ENCODE measurements around the gene TGIF2.

GRCh38 chr20:35732463-35733212 is 9.4 kb downstream of the RBM39 start:
- PRO-cap: no peak
- RAMPAGE, long total RNA, 2 experiments: no peak in any of the 2 experiments

DNA sequence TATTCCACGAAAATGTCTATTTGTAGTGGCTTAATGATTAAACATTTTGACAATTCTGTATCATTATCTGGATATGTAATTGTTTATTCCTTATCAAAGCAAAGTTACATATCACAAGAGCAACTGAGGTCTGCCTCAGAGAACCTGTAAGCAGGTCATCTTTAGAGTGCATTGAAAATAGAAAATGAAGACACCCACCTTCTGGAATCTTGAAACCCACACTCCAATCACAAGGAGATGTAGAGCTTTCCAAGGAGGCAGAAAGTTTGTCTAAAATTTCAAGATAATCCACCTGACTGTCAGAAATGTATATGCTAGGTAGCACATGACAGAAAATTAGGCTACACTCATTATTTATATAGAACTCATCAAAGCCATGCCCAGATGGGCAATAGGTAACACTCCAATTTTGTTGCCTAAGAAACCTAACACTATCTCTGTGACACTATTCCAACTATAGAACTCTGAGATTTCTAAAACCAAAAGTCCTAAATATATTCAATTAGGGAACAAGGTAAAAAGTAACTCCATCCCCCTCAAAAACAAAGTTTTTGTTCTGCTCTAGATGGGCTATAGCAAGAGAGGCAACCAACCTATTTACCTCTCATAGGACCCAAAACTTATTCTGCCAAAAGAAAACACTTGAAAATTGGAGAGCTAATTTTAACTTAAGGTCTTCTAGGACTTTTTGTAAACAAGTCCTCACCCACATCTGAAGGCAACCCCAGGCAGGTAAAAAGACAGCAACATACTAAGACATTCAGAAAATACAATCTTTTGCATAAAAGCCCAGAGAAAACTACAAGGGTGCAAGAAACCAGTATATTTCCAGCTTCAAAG is 7.9 kb downstream of the RBM39 start:
- PRO-cap: no peak
- RAMPAGE, long total RNA, 2 experiments: no peak in any of the 2 experiments

DNA sequence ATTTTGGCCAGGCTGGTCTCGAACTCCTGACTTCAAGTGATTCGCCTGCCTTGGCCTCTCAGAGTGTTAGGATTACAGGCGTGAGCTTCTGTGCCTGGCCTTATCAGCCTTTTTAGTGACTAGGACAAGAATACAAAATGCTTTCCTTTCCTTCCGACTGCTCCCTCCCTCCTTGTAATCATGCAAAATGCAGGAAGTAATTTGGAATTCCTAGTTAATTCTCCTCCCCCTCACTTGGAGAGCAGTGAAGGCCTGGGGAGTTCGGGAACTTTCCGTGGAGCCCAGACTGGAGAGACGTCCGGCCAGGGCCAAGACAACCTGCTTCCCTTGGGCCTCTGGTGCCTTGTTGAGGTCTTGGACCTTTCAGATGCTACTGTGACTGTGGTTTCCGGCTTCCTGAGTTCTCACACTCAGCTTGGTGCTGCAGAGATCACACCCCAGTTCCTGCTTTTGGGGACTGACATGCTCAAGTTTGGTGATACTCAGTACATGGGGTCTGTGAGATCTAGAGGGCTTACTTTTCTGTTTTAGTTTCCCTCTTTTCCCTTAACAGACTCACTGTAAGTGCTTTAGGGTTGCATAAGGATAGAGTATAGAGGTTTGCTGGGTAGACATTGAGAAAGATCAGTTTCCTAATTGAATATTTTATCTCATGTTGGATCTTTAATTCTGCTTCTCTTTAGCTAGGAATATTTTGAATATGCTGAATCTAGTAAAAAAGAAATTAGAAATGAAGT is 3.8 kb upstream of the PHF20 start:
- PRO-cap: bidirectional peak, plus-strand start at position 447 of the sequence, minus-strand start at position 390 of the sequence
- RAMPAGE, long total RNA, 2 experiments: no peak in any of the 2 experiments

GRCh38 chr20:35773156-35773940 is 1.5 kb downstream of the PHF20 start:
- PRO-cap: unidirectional peak, minus-strand start at chr20:35773417
- RAMPAGE, long total RNA, 2 experiments: no peak in any of the 2 experiments

GRCh38 chr20:35871302-35871562 is 83.1 kb downstream of the SCAND1 start:
- PRO-cap: no peak
- RAMPAGE, long total RNA, 2 experiments: no peak in any of the 2 experiments

GRCh38 chr20:36048590-36049827 is 80.6 kb downstream of the CNBD2 start:
- PRO-cap: no peak
- RAMPAGE, long total RNA, 2 experiments: no peak in any of the 2 experiments

DNA sequence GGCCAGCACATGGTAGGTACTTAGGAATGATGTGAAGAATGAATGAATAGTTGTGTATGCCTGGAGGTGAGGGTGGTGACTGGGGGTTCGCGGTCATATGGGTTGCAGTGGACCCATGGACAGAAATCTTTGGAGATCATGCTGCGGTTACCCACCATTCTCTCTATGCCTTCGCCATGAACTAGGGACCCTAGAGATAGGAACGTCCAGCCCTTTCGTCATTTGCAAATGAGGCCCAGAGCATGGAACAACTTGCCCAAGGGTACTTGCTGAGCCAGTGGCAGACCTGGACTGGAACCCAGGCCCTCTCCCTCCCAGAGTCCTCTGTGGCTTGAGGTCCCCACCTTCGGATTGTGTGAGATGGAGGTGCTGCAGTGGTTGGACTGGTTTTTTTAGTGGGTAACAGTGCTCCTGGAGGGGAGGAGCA is 1.1 kb upstream of the EPB41L1 start:
- PRO-cap: no peak
- RAMPAGE, long total RNA, 2 experiments: no peak in any of the 2 experiments

GRCh38 chr20:36182285-36182735 is 27.8 kb downstream of the EPB41L1 start:
- PRO-cap: no peak
- RAMPAGE, long total RNA, 2 experiments: no peak in any of the 2 experiments

- PRO-cap: bidirectional peak, plus-strand start at chr20:36463069, minus-strand start at chr20:36462877
- RAMPAGE, long total RNA, 2 experiments: no peak in any of the 2 experiments
These were observed 78.8 kb upstream of the MYL9 start for GRCh38 chr20:36462156-36463330.

- PRO-cap: bidirectional peak, plus-strand start at chr20:36573639, minus-strand start at chr20:36573367
- RAMPAGE, long total RNA, 2 experiments: start-site peak on the plus strand in 1 of 2 experiments, at chr20:36573464-36573685 at its widest, 9 to 12 reads per replicate
These were observed at the start of gene TGIF2 for GRCh38 chr20:36573139-36573960. TGIF2 (plus strand) TSS chr20:36573597.

GRCh38 chr20:36779834-36781027 is 6.7 kb upstream of the DSN1 start:
- PRO-cap: no peak
- RAMPAGE, long total RNA, 2 experiments: no peak in any of the 2 experiments

GRCh38 chr20:36784757-36785516 is 11.4 kb upstream of the DSN1 start:
- PRO-cap: no peak
- RAMPAGE, long total RNA, 2 experiments: no peak in any of the 2 experiments

DNA sequence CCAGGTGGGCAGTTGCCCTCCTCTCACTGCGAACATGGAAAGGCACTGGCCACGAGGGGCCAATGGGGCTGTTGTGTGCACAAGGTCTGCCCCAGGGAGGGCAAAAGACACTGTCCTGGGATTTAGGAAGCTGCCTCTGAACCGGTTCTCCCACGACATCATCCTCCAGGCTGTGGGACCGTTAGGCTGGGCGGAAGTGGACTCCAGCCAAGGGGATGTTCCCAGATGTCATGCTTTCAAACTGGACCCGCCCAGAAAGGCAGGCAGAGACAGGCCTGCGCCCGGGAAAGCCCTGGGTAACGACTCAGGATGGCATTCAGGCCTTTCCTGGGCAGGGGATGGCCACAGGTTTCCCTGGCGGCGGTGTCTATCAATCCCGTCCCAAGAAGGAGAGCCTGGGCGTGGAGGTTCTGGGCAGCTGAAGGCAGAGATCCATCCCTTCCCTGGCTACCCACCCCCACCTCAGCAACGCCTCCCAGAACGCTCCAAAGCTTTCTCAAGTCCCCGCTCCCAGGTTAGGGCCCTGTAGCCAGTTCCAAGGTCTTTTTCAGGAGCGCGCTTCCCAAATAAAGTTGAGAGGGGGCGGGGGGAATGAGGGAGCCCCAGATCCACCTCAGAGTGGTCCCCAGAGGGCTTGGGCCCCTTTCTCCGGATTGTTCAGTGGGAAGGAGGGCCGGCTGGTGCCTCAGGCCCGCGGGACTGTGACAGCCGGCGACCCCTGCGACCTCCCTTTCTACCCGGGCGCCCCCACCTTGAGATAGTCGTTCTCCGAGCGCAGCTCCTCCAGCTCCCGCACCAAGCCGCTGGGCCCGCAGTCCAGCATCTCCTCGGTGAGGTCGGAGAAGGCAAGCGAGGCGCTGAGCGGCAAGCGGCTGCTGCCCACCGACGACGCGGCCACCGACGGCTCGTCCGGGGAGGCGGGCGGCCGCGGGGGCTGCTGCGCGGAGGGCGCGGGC is 1.2 kb downstream of the SOGA1 start:
- PRO-cap: bidirectional peak, plus-strand start at position 328 of the sequence, minus-strand start at position 167 of the sequence
- RAMPAGE, long total RNA, 2 experiments: no peak in any of the 2 experiments

- PRO-cap: no peak
- RAMPAGE, long total RNA, 2 experiments: no peak in any of the 2 experiments
These were observed 21.0 kb downstream of the TLDC2 start for GRCh38 chr20:36896740-36897475.

DNA sequence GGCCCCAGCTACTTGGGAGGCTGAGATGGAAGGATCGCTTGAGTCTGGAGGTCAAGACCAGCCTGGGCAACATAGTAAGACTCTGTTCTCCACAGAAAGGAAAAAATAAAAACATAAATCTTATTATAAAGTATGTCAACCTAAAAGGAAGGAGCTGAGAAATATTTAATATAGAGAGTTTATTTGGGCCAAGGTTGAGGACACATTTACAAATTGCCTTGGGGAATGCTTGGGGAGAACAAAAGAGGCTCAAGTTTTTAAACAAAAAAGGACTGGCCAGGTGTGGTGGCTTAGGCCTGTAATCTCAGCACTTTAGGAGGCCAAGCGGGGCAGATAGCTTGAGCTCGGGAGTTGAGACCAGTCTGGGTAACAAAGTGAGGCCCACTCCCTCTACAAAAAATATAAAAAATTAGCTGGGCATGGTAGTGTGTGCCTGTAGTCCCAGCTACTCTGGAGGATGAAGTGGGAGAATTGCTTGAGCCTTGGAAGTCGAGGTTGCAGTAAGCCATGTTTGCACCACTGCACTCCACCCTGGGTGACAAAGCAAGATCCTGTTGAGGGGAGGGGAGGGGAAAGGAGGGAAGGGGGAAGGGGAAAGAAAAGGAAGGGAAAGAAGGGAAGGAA is 27.7 kb downstream of the SAMHD1 start:
- PRO-cap: no peak
- RAMPAGE, long total RNA, 2 experiments: no peak in any of the 2 experiments

GRCh38 chr20:36941489-36942025 is 10.0 kb downstream of the SAMHD1 start:
- PRO-cap: no peak
- RAMPAGE, long total RNA, 2 experiments: no peak in any of the 2 experiments

- PRO-cap: no peak
- RAMPAGE, long total RNA, 2 experiments: no peak in any of the 2 experiments
These were observed 796 bp downstream of the RBL1 start for GRCh38 chr20:37094979-37095423.

- PRO-cap: no peak
- RAMPAGE, long total RNA, 2 experiments: no peak in any of the 2 experiments
These were observed 41.0 kb downstream of the GHRH start for GRCh38 chr20:37220435-37221126.

DNA sequence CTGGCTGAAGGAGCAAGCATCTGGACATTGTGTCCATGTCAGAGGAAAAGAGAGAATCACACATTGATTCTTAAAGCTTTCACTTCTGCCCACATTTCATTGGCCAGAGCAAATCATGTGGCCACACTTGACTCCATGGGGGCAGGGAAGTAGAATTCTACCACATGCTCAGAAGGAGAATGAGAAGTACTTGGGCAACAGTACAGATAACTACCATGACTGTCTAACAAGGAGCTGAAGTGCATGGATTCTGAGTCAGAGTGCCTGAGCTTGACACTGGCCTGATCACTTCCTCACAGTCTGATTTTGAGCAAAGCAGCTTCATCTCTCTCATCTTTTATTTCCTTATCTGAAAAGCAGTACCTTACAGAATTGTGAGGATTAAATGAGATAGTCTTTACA is 38.5 kb downstream of the GHRH start:
- PRO-cap: no peak
- RAMPAGE, long total RNA, 2 experiments: no peak in any of the 2 experiments

- PRO-cap: no peak
- RAMPAGE, long total RNA, 2 experiments: no peak in any of the 2 experiments
These were observed 6.2 kb upstream of the GHRH start for GRCh38 chr20:37267555-37268443.